ENCODE measurements around the gene TMEM18.

GRCh38 chr2:40460-41190, 5.7 kb downstream of the FAM110C start:
- RRBS: no CpG with 5 or more reads among the region's 6 CpGs

DNA sequence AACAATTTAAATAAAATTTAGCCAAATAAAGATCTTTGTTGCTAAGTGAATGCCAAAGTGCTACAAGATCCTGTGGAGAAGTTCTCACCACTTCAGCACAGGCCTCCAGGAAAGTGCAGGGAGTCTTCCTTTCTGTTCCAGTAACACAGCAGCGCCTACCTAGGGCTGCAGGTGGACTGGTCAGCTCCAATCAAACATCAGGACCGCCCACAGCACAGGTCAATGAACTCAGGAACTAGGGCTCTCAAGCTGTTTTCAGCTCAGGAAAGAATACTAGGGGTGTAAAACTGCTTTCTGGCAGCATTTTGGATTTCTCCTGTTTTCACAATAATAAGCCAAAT, 1.5 kb downstream of the FAM110C start:
- RRBS: no CpG with 5 or more reads among the region's 2 CpGs

GRCh38 chr2:260290-261172, 3.3 kb downstream of the SH3YL1 start:
- RRBS: no CpG with 5 or more reads among the region's 8 CpGs

DNA sequence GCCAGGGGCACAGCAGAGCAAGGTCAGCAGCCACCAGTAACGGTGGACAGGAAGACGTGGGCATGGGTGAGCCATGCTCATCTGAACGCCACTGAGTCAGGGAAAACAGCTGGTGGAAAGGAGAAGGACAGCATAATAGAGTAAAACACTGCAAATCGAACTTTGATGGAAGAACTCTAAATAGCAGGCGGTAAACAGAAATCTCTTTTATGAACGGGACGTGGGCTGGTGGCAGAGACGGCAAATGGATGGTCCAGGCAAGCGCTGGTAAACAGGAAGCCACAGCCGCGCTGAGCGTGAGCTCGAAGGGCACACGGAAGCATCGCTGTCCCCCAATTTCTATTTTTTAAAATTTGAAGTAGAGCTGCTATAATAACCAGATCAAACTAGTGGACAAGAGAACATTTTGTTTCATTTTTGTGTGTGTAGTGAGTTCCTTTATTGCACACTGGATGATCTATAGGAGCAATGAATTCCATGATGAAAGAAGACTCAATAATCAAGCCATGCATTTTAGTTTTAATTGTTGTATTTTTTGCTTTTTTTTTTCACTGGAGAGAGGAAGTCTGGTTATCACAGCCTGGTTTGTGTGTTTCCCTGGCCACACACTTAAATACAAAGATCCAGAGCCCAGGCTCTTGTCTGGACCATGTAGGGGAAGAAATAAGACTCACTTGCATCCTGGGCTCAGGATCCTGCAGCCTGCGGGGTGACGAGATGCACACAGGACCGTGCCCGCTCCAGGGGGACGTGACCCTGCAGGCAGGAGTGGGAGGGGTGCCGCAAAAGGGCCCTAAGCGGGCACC, 142.1 kb upstream of the ALKAL2 start:
- RRBS: no CpG with 5 or more reads among the region's 22 CpGs

GRCh38 chr2:503582-504015, 173.6 kb downstream of the TMEM18 start:
- RRBS: no CpG with 5 or more reads among the region's 23 CpGs

DNA sequence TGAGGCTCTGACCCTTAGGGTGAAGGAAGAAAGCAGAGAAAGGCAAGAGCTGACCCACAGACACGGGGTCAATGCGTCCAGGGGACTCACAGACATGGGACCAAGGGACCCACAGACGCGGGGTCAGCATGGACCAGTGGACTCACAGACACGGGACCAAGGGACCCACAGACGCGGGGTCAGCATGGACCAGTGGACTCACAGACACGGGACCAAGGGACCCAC, 28.8 kb downstream of the TMEM18 start:
- RRBS: no CpG with 5 or more reads among the region's 8 CpGs

DNA sequence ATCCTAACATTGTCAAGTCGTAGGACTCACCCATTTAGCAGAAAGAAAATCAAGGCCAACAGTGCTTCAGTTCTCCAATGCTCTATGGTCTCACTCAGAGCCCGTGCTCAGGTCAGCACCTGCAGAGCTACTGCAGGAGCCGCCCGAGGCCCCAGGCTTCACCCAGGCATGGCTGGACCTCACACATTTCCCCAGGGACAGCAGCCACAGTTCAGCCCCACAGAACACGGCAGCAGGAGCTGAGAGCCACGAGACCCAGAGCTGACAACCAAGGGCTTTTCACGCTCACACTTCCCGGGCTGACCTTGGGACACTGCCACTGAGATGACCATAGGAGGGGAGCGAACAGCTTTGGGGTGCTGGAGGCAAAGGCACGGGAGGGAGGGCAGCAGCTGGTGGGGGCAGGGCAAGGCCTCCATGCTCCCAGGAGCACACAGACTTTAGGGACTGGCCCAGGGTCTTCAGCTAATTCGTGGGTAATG, 4.2 kb downstream of the TMEM18 start:
- RRBS: no CpG with 5 or more reads among the region's 11 CpGs

DNA sequence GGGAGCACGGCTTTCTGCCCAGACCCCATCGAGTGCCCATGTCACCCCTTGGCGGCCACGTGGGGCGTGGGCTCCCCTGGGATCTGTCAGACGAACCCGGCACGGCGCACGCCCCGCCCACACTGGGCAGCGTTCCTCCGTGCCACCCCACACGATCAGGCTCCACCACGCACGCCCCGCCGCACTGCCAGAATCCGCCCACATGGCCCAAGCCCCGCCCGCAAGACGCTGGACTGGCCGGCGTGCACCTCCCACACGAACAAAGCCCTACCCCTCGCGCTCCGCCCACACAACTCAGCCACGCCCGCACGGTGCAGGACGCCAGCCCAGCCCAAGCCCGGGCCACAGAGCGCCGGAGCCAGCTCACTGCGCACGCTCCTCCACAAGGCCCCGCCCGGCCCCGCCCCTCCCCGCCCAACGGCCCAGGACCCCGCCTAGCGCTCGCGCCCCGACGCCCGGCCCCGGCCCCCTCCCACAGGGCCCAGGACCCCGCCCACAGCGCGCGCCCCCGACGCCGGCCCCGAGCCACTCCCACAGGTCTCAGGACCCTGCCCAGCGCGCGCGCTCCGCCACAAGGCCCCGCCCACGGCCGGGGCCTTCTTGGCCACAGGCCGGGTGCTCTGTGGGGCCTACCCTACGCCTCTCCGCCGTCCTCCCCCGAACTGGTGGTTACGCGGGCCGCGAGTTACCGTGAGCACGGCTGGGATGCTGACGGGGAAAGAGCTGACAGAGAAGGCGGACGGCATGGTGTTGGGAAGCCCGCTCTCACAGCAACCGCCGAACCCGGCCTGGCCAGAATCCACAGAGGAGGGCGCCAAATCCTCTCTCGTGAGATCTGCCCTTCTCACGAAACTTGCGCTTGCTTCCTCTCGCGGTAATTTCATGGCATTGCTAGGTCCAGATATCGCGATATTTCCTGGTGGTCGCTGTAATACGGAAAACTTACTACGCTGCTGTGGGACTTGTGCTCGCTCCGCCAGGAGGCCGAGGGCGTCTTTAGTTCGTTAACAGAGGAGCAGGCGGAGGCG, at the start of gene TMEM18:
Gene TMEM18 (minus strand): TSS at position 807 of the 1,028 bp plus-strand sequence.
- RRBS: under 1% methylated on average over 39 of the region's 102 CpGs

GRCh38 chr2:692731-693232, 15.6 kb upstream of the TMEM18 start:
- RRBS: 96% methylated on average over 2 of the region's 11 CpGs

DNA sequence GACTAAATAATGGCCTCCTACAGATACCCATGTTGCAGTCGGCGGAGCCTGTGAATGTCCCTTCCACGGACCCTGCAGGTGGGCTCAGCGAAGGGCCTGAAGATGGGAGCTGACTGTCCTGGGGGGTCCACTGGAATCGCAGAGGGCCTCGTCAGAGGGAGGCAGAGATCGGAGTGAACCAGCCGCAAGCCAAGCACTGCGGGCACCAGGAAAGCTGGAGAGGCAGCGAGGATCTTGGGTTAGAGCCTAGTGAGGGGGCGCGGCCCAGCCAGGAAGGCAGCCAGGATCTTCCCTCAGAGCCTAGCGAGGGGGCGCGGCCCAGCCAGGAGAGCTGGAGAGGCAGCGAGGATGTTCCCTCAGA, 62.5 kb upstream of the TMEM18 start:
- RRBS: no CpG with 5 or more reads among the region's 16 CpGs

- RRBS: no CpG with 5 or more reads among the region's 14 CpGs
Observed at GRCh38 chr2:1162684-1163662, 212.3 kb downstream of the SNTG2 start.

GRCh38 chr2:1211090-1211576, 202.1 kb upstream of the TPO start:
- RRBS: no CpG with 5 or more reads among the region's 2 CpGs

DNA sequence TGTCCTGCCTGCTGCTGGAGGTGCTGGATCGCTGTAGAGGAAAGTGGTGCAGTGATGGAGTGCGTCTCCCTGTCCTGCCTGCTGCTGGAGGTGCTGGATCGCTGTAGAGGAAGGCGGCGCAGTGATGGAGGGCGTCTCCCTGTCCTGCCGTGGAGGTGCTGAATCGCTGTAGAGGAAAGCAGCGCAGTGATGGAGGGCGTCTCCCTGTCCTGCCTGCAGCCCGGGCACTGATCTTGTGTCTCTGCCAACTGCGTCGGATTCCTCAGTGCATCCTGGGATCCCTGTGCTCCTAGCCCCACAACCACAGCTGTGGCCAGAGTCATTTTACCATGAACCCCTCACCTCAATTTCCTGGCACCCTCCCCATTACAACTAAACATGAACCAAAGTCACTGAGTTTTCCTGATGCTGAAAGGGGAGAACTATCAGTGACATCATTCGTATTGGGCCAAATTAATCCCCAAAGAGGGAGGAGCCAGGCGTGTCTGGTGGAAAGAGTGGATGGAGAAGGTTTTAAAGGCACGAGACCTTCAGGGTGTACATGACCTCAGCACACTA, 190.0 kb upstream of the TPO start:
- RRBS: no CpG with 5 or more reads among the region's 16 CpGs

GRCh38 chr2:1488014-1488565, 74.8 kb downstream of the TPO start:
- RRBS: no CpG with 5 or more reads among the region's 12 CpGs

- RRBS: 94% methylated on average over 5 of the region's 23 CpGs
Observed at GRCh38 chr2:1816052-1816786, 71.9 kb upstream of the PXDN start.

DNA sequence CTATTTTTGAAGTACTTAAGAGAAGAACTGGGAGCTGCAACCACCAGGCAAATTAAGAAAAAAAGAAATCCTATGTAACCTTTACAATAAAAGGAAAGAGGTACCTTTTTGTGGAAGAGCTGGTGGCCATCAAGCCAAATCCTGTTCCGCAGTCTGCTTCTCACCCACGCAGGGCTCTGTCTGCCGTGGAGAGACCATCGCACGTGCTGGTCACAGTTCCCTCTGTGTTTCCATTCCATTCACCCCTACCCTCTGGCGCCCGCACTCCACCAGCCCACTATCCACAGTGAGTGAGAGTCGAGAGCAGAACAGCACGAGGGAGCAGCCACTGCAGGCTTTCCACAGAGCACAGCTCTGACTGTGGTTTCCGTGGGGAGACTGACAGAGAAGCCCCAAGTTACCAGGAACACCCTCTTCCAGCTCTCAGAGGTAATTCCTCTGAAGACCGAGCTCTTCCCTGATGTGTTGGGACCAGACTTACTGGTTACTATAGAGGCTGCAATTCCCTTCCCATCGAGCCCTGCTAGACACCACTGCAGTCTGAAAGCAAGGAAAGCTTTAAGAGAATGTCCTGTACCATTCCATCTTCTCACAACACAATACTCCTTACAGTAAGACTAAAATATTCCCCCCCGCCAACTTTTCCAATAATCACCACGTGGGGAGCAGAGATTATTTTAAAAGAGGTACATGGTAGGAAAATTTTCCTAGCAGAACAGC, 5.0 kb downstream of the MYT1L start:
- RRBS: no CpG with 5 or more reads among the region's 14 CpGs

DNA sequence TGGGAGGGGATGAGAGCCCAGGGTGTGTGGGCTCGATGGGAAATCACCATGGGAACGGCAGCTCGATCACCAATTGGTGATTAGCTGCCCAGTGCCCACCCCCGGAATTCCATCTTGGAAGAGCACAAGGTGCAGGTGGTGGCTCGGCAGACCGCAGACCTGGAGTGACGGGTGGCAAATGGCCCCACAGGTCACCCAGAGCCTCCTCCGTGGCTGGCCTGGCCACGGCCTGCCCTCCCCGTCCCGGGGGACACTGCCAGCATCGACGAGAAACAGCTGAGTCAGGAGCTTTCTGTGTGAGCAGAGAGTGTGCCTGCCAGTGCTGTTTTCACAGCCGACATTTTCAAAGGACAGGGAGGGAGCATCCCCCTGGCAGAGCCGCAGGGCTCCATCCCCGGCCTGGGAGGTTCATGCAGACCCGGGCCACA, 176.4 kb upstream of the MYT1L start:
- RRBS: no CpG with 5 or more reads among the region's 17 CpGs

GRCh38 chr2:2665065-2666032, 334.3 kb upstream of the MYT1L start:
- RRBS: 90% methylated on average over 11 of the region's 35 CpGs

DNA sequence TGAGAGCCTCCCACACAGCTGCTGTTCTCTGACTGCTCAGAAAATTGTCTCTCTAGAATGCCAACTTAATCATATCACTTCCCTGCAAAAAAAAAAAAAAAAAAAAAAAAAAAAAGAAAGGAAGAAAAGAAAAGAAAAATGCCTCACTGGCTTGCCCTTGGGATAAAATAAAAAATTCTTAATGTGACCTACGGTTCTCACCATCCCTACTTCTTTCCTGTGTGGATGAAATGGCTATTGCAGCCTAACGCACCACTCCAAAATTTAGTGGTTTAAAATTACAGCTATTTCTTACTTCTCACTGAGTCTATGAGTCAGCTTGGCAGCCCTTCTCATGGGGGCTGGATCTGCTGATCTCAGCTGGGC, 411.8 kb upstream of the MYT1L start:
- RRBS: no CpG with 5 or more reads among the region's 2 CpGs

- RRBS: no CpG with 5 or more reads among the region's 3 CpGs
Observed at GRCh38 chr2:3356722-3357220, 20.8 kb downstream of the EIPR1 start.

Measured in BE2C (cell line).